Choroid plexus epithelial cell (primary cell): ENCODE measurements around the gene CT45A1.

DNA sequence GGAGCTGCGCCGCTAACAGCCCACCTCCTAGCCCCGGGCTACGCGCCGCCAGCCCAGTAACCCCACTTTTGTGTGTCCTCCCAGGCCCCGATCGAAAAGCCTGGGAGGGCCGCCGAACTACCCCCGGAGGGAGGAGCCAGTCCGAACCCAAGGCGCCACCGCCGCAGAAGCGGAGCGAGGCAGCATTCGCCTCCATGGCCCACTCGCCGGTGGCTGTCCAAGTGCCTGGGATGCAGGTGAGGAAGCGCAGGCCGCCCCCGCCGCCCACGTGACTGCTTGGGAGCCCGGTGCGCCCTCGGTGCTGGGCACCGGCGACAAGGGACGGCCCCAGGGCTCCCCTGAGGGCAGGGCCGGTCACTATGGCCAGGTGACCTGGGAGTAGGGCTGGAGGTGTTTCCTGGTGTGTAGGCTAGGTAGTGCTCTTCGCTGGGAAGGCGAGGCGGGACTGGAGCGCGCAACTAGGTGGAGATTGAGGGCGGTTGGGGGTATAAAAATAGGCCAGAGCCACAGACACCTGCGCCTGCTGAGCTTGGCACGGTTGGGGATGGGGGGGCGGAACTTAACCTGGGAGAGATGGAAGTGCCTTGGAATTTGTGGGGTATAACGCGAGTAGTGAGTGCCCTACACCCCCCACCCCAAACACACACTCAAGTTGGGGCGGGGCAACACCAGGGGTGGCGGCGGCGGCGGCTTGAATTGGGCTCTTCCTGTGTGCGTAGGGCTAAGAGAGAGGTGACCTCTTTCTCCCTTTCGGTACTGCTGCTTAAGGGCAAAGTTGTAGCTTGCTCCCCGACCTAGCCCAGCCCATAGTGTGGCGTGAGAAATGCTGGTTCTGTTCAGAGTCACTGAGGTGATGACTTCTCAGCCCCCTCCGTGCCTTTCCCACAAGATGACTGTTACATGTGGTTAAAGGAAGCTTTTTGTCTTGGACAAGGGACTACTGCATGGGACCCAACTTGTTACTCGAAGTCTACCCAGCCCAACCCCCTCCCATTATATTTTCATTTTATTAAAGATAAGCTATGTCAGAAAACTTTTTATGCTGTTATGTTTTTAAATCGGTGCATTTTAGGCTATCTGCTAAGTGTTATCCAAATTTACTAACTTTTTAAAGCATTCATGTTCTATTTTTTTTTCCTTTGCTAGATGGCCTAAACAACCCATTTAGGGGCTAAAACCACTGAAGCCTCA is 717 bp downstream of the STK26 start:
- RRBS, result 2% methylated on average over 23 of the region's 55 CpGs

- RRBS, result no CpG with 5 or more reads among the region's 3 CpGs
Observed at GRCh38 chrX:132432950-132433495, 55.8 kb downstream of the MBNL3 start.

- RRBS, result no CpG with 5 or more reads among the region's 25 CpGs
Observed at GRCh38 chrX:134173072-134173490, 63.9 kb upstream of the CCDC160 start.

DNA sequence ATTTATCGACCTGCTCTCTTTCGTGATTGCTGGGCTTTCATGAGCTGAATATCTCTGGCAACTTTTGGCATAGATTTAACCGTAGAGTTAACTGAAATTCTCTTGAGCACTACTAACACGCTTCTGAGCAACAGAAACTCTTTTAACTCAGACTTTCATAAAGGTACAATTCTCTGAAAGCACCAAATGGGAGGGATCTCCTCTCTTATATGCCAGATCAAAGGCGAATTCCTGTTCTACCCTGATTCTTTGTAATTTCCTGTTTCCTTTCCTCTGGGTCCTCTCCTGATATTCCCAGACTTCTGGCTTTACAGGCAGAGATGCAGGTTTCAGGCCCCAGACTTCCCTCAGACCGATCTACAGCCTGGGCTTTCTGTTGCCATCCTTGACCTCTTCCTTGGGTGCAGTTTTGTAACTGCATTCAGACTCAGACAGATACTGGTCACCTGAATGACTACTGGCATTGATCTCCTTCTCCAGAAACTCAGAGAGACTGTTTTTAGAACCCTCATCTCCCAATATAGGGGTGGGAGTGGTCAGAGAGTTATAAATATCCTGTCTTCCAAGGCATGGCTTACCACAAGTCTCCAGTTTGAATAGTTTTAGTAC is 5.2 kb downstream of the SMIM10 start:
- RRBS, result no CpG with 5 or more reads among the region's 6 CpGs

DNA sequence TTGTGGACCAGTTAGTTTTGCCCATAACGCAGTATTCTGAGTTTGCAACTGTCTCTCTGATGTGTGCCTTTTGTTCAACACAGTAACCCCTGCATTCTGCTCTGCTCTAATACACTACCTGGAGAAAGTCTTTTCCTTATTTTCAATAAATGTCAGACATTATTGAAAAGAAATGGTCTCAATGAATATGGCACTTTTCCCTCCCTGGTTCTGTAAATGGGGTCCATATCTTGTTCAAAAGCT is 1.1 kb downstream of the RTL8C start:
- RRBS, result no CpG with 5 or more reads among the region's 1 CpG

GRCh38 chrX:135291798-135292585 is 17.3 kb upstream of the ETDC start:
- RRBS, result no CpG with 5 or more reads among the region's 1 CpG

GRCh38 chrX:135348794-135349449 is 4.3 kb downstream of the ZNF449 start:
- RRBS, result no CpG with 5 or more reads among the region's 3 CpGs

GRCh38 chrX:135713097-135713716 is at the start of gene CT45A1:
Gene CT45A1 (plus strand): TSS chrX:135713639.
- RRBS, result no CpG with 5 or more reads among the region's 20 CpGs

DNA sequence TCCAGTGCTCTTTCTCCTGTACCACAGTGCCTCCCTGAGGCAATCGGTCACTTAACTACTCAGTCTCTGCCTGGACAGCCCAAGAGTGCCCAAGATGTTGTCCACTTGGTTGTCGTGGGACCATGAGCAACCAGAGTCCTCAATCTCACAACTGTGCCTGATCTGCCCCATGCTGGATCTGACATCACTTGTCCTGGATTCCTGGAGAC is 745 bp downstream of the MMGT1 start:
- RRBS, result no CpG with 5 or more reads among the region's 2 CpGs

DNA sequence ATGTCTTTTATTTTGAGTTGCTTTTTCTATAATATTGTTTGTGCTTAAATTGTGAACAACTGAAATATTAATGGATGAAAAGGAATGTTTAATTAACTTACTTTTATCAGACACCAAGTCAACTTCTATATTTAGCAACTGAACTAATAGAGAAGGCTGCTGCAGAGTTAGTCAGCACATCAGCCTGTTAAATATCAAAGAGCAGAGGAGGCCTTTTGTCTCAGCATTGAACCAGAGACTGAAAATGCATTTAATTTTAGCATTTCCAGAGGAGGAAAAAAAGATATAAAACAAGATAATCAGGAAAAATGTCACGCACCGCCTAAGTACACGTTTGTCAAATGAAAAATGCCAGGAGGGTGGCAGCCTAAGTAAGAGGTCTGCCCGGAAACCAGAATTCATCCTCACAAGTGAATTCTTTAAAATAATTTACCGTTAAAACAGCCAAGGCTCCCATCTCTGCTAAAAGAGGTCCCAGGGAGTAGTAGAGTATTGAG is 69.7 kb upstream of the FHL1 start:
- RRBS, result no CpG with 5 or more reads among the region's 5 CpGs

- RRBS, result no CpG with 5 or more reads among the region's 17 CpGs
Observed at GRCh38 chrX:136169100-136170080, 27.5 kb upstream of the FHL1 start.

DNA sequence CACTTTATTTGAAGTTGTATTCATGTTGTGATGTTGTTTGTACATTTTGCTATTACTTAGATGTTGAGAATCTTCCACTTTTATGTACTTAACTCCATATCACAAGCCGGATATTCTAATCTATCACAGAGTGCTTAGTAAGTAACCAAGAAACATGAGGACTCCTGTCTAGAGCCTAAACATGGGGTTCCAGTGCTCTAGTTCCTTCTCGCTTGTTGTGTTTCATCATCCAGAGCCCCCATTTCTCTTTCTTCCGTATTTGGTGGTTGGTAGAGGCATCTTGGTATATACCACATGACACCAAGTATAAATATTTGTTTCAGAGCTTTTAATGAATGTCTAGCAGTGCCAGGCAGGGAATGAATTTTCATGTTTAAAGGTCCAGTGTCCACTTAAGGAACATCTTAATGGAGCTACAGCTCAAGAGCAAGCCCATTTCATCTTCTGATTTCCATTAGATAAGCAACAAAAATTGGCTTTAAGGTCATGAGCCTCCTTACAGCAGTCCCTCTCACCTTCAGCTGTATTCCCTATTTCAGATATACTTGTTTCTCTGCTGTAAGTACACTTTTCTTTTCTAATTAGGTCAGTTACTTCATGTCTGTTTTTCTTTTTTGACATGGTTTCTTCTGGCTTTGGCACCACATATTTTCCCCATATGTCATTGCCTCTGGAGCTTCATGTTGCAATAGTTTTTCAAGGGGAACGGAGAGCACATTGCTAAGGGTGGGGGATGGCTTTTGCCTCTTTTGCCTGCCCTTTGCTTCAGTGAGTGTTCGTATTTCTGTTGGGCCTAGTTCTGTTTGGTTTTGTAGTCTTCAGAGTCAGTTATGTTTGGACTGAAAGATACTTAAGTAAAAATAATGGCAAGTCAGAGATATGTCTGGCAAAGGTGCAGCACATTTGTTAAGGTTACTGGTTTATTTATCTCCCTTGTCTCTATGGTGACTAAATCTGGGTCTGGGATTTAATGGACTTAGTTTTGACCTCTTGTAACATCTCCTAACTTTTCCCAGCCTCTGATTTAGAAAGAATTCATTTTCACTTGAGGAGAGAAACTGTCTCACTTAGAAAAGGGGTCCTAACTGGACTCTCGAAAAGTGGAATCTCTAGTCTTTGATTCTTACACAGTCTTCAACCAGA is 20.6 kb upstream of the FHL1 start:
- RRBS, result no CpG with 5 or more reads among the region's 6 CpGs

- RRBS, result 12% methylated on average over 5 of the region's 32 CpGs
Observed at GRCh38 chrX:136209125-136209931, 12.5 kb downstream of the FHL1 start.

GRCh38 chrX:136210127-136211209 is 13.6 kb downstream of the FHL1 start:
- RRBS, result no CpG with 5 or more reads among the region's 18 CpGs

DNA sequence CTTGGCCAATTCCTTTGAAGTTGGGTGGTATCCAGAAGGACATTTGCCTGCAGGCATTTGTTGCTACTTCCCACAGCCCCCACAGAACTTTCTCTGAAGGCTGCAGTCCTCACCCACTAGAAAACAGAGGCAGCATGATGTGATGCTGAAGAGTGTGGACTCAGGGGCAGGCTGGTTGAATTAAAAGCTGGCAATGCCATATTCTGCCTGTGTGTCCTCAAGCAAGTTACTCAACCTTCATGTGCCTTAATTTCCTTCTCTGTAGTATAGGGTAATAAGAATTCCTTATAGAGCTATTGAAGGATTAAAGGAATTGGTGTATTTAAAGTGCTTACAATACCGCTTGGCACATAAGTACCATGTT is 87.5 kb downstream of the ADGRG4 start:
- RRBS, result no CpG with 5 or more reads among the region's 1 CpG

DNA sequence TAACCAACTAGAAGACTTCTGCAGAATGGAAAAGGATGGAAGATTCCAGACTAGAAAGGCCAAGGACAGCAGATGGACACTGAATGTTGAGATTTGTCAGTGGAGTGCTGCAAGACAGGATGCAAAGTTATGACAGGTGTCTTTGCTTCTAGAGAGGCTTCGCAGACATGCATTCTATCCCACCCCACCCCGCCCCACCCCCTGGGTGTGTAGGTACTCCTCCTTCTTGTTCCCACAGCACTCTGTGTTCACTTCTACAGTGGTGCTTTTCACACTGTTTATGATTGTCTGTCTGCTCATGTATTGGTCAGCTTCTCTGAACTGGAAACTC is 6.3 kb upstream of the CD40LG start:
- RRBS, result no CpG with 5 or more reads among the region's 2 CpGs

DNA sequence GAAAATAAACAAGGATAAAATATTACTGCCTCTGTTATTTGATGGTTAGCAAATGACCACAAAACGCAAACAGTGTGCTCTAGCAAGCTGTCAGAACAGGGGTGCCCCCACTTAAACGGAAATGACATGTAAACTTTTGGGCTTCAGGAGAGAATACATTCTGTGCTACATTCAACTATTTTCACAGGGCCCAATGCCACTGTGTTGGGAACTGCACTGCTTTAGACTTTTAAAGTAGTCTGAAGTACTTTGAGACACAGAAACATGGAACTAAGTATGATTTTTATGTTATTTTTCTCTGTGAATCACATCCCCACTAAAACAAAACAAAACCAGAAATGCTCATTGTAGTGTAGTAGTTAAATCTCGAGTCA is 14.2 kb downstream of the CD40LG start:
- RRBS, result no CpG with 5 or more reads among the region's 3 CpGs

DNA sequence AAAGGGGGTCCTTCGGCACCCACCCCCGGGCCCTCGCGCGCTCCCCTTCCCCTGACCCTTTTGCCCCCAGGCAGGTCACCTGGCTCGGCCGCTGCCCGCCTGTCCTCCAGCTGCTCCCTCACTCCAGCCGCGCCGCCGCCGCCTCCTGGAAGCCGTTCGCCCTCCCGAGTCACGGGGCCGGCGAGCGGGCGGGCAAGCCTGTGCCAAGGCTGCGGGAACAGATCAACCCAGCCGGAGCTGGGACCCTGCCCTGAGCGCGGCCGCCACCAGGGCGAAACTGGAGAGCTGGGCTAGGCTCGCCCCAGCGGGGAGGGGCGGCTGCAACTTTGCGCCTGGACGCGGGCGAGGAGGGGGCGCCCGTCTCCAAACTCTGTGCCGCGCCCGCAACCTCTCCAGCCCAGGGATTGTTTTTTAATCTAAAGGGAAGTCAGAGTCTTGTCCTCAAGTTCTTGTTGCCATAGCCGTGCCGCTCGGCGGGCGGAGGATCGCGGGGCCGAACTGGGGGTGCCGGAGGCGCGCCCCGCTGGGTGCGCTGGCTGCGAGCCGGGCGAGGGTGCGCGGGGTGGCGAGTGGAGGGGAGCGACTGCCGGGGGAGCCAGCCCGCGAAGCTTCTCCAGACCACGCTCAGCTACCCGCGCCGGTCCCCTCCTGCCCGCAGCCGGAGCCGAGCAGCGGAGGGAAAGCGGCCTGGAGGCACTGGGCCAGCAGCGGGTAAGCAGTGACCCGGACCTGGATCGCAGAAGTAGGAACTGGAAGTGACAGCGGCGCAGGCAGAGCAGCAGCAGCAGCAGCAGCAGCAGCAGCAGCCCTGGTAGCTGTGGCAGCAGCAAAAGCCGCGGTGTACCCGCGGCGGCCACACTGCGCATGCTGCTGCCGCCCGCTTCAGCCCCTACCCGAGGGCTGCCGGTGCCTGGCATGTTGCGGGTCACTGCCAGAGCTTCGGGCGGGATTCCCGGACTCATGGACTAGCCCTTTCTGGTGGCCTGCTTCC is 13.4 kb downstream of the ARHGEF6 start:
- RRBS, result 6% methylated on average over 40 of the region's 90 CpGs